ENCODE results near the gene LAMA3.

- PRO-cap = no peak
These were observed 145.3 kb upstream of the CTAGE1 start for GRCh38 chr18:22562809-22563565.

- PRO-cap = no peak
These were observed 93.0 kb downstream of the CABLES1 start for GRCh38 chr18:23227845-23229035.

- PRO-cap = no peak
These were observed 14.9 kb downstream of the TMEM241 start for GRCh38 chr18:23422575-23423513.

DNA sequence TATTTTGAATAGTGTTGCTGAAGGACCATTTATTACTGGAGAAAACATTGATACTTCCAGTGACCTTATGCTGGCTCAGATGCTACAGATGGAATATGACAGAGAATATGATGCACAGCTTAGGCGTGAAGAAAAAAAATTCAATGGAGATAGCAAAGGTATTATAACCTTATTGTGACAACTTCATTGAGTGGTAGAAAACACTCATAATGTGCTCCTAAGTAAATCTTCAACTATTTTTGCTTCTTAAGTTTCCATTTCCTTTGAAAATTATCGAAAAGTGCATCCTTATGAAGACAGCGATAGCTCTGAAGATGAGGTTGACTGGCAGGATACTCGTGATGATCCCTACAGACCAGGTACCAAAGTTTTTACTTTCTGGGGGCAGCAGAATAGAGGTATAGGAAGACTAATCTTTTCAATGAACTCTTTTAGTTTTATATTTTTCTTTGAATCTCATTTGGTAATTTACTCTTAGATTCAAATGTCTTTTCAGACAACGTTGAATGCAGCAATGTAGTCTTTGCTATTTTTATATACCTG is 10.9 kb downstream of the RIOK3 start:
- PRO-cap = no peak

DNA sequence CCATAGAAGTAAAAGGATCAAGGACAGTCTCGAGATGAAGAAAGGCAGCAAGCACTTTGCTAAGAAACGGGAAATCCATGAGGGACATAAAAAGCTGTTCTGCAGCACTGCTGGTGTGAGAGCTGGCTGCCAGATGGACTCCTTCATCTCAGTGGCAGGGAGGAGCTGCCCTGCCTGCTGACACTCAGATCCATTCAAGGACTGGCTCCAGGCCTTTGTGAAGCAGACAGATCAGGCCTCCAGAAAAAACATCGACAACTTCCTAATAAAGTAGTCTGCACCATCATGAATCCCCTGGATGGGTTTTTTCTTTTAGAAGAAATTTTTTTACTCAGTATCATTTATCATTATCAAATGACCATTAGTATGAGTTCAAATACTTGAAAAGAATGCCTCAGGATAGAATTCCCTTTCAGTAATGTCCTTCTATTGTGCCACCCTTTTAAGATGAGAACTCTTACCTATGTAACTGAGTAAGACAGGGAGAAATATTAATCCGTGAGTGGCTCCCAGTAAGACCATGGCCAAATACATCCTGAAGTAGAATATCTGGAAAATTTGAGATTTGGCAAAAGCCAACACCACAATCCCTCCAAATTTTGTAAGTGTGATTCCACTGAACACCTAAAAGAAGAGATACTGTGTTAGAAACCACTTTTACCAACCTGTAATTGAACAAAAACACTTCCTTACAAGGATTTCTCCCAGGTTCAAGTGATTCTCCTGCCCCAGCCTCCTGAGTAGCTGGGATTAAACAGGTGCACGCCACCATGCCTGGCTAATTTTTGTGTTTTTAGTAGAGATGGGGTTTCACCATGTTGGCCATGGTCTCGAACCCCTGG is 29.8 kb downstream of the RMC1 start:
- PRO-cap = no peak

DNA sequence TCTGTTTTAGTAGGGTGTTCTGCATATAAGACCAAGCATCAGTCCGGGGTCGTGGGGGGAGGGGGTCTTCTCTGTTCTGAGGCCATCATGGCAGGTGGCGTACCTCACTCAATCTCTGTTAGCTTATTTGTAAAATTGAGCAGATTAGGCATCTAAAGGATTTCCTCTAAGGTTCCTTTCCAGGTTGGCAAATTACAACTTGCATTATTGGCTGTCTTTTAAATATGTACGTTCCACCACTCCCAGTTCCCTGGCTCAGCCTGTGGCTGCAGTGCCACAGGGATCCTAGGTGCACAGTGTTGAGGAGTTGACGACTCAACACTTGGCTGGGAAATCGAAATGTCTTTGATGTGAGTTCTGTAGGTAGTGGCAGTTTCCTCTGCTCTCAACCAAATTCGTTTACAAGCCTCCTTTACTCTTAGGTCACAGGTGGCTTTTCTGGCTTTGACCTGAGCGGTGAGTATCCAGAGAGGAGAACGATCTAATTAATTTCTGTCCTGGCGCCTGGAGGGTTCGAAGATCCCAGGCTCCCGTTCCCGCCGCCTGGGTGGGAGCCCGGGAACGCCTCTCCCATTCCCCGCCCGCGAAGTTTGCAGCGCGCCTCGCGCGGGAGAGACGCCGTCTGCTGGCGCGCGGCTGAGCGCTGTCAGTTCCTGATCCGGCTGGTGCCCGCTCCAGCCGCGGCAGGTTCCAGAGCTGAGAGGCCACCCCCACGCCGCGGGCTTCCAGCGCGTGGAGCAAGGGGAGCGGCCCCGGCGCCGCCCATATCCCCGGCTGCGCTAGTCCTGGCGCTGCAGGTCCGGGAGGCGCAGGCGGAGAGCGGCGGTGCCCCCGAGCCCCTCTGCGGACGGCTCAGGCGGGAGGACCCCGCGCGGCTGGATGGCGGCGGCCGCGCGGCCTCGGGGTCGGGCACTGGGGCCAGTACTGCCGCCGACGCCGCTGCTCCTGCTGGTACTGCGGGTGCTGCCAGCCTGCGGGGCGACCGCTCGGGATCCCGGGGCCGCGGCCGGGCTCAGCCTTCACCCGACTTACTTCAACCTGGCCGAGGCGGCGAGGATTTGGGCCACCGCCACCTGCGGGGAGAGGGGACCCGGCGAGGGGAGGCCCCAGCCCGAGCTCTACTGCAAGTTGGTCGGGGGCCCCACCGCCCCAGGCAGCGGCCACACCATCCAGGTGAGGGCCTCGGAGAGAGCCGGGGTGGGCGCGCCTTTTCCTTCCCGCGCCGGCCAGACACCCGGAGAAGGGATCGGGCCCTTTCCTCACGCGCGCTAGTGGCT is at the start of gene LAMA3:
TSS of gene LAMA3 (plus strand) at position 649 of the 1,277 bp plus-strand sequence.
- PRO-cap = unidirectional peak, plus-strand start at position 648 of the sequence

GRCh38 chr18:23891510-23891886 is 123.1 kb upstream of the TTC39C start:
- PRO-cap = no peak

- PRO-cap = no peak
These were observed 32.1 kb upstream of the TTC39C start for GRCh38 chr18:23982316-23983067.

- PRO-cap = no peak
These were observed 36.5 kb downstream of the TTC39C start for GRCh38 chr18:24050945-24051519.

DNA sequence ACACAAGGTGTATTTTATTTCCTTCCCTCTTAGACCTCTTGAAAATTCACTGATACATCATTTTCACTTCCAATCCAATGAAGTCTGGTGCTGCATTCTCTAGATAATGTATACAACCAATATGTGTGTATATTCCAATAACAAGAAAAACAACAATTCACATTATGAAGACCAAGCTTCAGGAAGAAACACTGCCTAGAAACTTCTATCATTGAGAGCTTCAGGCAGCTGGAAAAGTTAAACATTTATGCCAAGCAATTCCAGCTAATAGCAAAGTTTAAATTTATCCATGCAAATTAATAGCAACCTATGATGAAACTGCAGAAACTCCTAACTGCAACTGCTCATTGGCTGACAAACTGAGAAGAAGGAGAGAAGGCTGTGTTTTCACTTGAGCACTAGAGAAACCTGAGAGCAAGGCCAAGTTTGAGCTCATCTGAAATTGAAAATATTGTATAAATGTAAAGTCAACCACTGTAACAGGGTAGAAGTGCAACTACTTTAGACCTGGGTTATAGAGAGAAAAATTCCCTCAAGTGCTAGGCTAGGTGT is 50.0 kb downstream of the CABYR start:
- PRO-cap = no peak

DNA sequence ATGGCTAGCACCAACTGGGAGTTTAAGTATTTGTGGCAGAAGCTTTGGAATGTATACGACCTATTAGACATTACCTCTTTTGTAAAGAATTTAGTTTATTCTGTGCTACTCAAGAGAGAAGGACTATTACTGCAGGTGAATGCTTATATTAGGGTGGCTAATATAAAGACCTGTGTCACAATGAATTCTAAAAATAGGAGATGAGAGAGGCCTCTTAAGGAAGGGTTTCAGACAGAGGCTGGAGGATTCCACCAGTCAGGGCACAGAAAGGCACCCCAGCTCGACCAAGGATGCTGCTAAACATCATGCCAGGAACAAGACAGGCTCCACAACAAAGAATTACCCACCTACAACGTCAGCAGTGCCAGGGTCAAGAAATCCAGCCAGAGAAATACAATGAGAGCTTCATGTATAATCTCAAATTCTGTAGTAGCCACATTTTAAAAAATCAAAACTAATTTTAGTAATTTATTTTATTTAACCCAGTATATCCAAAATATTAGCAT is 60.8 kb downstream of the CABYR start:
- PRO-cap = no peak

- PRO-cap = no peak
These were observed 122.6 kb downstream of the OSBPL1A start for GRCh38 chr18:24274854-24275612.

- PRO-cap = no peak
These were observed 71.3 kb downstream of the OSBPL1A start for GRCh38 chr18:24326203-24326757.

- PRO-cap = no peak
These were observed 266.1 kb downstream of the HRH4 start for GRCh38 chr18:24726631-24726895.

- PRO-cap = bidirectional peak, plus-strand start at chr18:25231420, minus-strand start at chr18:25231286
These were observed 120.9 kb downstream of the ZNF521 start for GRCh38 chr18:25230706-25231889.

- PRO-cap = no peak
These were observed 67.7 kb downstream of the ZNF521 start for GRCh38 chr18:25284304-25284700.

DNA sequence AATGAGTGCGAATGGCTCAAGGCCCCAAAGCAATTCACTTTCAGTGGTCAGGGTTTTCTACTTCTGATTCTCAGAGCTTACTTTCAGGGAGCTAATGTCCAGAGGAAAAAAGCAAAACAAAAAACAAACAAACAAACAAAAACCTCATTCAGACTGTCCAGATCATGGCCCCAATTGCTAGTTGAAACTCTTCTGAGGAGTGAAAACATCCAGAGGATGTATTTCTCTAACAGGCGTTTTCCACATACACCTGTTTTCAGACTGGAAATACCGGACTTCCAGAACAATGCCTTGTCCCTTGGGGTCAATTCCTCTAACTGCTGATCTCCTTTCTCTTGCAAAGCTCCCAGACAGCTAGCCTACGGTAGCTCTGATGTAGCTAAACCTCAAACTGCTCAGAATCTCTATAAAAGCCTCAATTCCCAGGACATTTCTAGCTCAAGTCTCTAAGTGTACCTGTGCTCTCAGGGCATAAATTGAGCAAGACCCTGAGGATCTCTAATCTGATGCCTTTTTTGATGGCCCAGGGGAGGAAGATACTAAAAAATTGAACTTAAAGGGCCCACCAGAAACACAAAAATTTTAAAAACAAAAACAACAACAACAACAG is 323.5 kb upstream of the ZNF521 start:
- PRO-cap = no peak

- PRO-cap = no peak
These were observed 93.1 kb downstream of the KCTD1 start for GRCh38 chr18:26455129-26455865.

DNA sequence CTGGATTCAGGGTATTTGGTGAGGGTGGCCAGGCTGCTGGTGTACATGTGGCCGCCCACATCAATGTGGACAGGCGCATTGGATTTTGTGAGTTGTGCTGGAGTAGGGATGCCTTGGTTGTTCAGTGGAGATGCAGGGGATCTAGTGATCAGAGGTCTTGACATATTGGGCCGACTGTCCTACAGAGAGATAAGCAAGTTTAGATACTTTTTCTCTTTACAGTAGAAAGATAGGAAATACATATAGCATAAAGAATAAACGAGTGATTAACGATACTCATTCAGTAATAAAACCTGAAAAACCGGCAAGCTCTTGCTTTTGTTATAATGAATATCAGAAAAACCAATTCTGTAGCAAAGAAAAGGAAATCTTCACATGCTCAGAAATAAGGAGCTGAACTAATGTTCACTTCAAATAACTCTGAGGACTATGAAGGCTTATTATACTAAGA is 47.3 kb downstream of the KCTD1 start:
- PRO-cap = no peak

- PRO-cap = no peak
These were observed 910 bp downstream of the KCTD1 start for GRCh38 chr18:26547511-26547774.